Metastatic Breast Carcinoma in the Brain (tissue), 10 donors: ENCODE data around the genes AMZ1 and MMD2.

DNA sequence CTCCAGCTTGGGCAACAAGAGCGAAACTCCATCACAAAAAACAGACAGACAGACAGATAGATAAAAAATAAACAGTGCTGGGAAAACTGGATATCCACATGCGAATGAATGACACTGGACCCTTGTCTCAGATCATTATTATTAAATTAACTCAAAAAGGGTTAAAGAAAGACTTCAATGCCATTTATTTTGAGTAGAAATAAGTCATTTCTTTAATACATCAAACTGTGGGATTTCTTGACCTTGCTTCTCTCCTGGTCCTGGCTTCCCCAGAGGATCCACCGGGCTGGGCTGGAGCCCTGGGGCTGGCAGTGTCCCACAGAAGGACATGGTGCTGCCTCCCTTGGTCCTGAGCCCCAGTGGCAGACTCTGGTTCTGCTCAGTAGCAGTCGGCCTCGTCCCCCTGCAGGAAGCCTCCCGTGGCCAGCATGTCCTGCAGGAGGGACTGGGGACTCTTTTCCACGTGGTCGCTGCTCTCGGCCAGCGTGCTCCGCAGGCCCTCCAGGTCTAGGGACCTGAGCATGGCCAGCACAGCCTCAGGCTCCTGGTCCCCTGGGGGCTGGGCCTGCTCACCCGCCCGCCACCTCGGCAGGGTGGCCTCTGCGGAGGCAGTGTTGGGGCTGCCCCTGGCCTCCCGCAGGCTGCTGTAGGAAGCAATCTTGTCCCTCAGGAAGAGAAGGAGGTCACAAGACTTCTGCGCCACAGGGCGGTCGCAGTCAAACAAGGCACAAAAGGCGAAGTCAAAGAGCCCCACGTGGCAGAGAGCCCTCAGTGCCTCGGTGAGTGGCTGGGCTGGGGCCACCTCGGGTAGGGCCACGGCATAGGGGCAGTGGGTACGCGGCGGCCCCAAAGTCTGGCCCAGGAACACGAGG lies 17.4 kb downstream of the BRAT1 start:
- PRO-cap, 10 experiments: no peak in any of the 10 experiments

DNA sequence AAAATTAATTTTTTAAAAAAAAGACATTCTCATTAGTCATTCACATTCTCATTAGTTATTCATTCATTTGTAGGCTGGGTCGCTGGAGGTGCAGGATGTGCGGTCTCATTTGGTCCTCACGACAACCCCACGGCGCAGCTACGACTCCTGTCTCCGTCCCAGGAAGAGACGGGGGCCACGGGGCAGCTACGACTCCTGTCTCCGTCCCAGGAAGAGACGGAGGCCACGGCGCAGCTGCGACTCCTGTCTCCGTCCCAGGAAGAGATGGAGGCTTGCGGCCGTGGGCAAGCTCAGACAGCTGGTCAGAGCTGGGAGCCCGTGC lies 8.6 kb downstream of the BRAT1 start:
- PRO-cap, 10 experiments: no peak in any of the 10 experiments

DNA sequence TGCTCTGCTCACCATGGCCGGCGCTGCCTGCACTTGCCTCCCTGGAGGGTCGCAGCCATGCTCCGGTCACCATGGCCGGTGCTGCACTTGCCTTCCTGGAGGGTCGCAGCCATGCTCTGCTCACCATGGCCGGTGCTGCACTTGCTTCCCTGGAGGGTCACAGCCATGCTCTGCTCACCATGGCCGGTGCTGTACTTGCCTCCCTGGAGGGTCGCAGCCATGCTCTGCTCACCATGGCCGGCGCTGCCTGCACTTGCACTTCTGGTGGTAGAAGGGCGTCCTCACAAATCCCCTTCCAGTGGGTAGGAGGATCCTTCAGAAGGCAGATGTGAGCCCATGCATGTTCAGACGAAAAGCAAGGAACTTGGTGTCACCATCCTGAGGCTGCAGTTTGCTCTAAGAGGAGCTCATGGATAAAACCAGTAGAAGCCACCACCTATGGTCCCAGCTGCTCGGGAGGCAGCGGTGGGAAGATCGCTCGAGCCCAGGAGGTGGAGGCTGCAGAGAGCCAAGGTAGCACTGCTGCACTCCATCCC lies 36.0 kb upstream of the TTYH3 start:
- PRO-cap, 10 experiments: no peak in any of the 10 experiments

DNA sequence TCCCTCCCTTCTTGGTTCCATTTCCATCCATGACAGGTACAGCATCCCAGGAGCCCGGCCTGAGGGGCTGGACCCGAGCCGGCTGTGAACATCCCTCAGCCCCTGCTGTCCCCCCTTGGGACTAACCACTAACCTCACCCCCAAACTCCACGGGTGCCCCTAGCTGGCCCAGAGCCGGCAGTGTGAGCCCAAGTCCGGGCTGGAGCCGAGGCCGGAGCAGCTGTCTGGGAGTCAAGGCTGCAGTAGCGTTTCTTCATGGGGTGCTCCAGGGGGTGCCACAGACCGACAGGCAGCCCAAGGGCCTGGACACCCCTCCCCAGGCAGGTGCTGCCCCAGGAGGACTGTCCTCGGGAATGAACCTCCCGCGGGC lies 25.4 kb upstream of the AMZ1 start:
- PRO-cap, 10 experiments: no peak in any of the 10 experiments

DNA sequence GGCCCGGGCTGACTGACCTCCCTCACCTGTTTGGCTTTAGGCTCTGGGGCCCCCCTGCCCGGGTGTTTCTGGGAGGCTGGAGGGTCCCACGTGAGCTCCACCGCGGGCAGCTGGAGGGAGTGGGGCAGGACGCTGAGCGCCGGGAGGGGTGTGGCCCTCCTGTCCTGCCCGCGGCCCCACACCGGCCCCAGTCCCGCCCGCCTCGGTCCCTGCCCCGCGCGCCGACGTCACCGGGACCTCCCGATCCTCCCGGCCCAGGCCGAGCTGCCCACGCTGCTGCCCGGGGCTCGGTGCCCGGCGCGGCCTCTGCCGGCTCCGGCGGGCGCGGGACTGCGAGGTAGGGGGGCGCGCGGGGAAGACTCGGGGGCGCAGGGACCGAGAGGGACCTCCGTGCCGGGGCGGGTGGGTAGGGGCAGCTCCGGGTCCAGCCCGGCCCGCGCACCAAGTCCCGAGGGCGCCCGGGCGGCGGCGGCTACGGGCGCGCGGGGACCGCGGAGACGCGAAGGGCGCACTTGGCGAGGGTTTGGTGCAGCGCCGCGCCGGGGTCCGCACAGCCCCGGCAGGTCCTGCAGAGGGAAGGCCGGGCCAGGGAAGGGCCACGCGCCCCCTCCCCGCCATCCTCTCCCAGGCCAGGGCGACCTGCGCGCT lies at the start of gene AMZ1:
Gene AMZ1 (plus strand): TSS at position 243 of the 648 bp plus-strand sequence.
- PRO-cap, 10 experiments: no peak in any of the 10 experiments

- PRO-cap, 10 experiments: peak in 4 of 10 experiments; most common plus-strand start chr7:2762831 (in 3); most common minus-strand start chr7:2762749 (in 2)
These were observed 74.4 kb downstream of the AMZ1 start for GRCh38 chr7:2762205-2762946.

GRCh38 chr7:2774620-2775295 lies 69.3 kb downstream of the GNA12 start:
- PRO-cap, 10 experiments: no peak in any of the 10 experiments

DNA sequence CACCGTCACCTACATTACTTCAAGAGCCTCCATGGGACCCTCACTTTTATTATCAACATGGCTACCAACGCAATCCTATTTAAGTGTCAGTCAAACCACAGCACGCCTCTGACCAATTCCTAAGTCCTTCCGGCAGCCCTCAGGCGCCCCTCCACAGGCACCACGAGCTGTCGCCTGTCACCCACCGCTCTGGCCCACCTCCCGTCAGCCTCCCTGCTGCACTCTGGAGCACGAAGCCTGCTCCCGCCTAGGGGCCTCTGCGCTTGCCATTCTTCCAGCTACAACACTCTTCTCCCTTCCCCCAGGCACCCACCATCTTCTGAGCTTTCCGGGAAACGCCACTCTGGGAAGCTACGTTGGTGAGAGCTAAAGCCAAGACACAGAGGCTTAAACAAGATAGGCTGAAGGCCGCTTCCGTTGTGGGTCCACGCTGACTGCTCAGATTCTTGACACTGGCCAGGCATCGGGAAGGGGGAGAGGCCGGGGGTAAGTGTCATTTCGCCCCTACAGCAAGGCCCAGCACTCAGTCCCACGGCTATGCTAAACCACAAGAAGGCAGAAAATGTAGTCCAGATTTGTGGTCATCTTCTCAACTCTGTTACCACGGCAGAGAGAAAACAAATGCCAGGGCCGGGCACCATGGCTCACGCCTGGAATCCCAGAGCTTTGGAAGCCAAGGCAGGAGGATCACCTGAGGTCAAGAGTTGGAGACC lies 56.7 kb downstream of the GNA12 start:
- PRO-cap, 10 experiments: no peak in any of the 10 experiments

- PRO-cap, 10 experiments: peak in 1 of 10 experiments; most common minus-strand start chr7:2993963 (in 1)
These were observed 49.9 kb downstream of the CARD11 start for GRCh38 chr7:2993684-2994165.

- PRO-cap, 10 experiments: peak in 1 of 10 experiments; most common plus-strand start chr7:3243324 (in 1)
These were observed 57.9 kb upstream of the SDK1 start for GRCh38 chr7:3243015-3243625.

DNA sequence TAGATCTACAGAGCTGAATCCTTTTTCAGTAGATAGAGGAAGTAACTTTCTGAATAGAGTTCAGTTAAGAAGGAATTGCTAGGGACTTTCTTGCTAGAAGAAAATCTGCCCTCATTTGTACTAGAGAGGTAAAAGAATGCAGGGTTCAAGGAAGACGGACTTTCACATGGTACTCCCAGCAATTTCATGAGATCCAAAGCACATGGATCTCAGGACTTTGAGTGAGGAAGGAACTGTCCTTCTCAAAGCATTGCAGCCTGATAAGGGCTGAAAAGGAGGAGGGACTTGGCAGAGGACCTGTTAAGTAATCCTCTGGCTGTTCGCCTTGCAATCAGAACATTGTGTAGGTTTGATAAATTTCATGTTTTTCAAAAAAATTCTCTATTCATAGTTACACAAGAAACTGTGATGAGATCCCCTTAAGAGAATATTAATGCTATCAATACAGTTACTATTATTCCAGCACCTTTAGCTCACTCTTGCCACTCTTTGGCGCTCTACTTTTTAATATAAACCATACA lies 424.1 kb downstream of the SDK1 start:
- PRO-cap, 10 experiments: no peak in any of the 10 experiments

DNA sequence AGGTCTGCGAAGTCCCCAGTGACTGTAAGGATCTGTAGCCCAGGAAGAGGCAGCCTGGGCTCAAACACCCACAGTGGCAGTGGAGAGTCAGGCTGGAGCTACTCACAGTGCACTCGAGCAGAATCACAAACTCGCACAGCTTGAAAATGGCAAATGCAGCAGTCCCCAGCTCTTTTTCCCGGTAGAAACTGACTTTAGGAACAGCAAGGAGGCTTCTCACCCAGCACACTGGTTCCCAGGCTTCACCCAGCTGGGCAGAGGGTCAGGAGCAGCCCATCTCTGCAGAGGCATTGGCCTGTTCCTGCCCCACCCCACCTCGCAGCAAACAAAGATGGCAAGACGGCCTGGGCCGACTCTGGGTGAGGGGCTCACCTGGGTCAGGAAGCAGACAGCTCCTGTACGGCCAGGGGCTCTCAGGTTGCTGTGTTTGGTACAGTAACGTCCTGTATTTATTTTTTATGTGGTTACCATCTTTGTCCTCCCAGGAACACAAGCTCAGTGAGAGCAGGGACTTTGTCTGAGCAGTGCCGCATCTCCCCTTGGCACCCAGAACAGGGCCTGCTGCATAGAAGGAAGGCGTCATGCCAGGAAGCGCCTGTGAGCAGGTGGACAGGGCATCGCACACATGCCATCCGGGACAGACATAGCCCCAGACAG lies 585.1 kb upstream of the FOXK1 start:
- PRO-cap, 10 experiments: no peak in any of the 10 experiments

DNA sequence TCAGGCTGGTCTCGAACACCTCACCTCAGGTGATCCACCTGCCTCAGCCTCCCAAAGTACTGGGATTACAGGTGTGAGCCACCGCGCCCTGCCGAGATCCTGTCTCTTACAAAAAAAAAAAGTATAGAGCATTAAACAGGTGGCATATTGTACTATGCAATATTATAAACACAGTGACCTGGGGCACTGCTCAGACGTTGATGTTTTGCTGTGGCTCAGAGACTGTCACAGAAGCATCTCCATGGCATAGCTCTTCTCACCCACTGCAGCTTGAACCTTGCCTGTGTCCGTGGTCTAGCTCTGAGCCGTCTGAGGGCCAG lies 443.4 kb upstream of the FOXK1 start:
- PRO-cap, 10 experiments: peak in 1 of 10 experiments; most common minus-strand start position 97 of the sequence (in 1)

- PRO-cap, 10 experiments: no peak in any of the 10 experiments
These were observed 262.3 kb upstream of the FOXK1 start for GRCh38 chr7:4419929-4420155.

GRCh38 chr7:4641546-4642465 lies 40.3 kb upstream of the FOXK1 start:
- PRO-cap, 10 experiments: peak in 10 of 10 experiments; most common plus-strand start chr7:4642235 (in 7); most common minus-strand start chr7:4642115 (in 8)

- PRO-cap, 10 experiments: peak in 1 of 10 experiments; most common plus-strand start chr7:4742341 (in 1); most common minus-strand start chr7:4742338 (in 1)
These were observed 33.3 kb upstream of the AP5Z1 start for GRCh38 chr7:4742119-4742523.

DNA sequence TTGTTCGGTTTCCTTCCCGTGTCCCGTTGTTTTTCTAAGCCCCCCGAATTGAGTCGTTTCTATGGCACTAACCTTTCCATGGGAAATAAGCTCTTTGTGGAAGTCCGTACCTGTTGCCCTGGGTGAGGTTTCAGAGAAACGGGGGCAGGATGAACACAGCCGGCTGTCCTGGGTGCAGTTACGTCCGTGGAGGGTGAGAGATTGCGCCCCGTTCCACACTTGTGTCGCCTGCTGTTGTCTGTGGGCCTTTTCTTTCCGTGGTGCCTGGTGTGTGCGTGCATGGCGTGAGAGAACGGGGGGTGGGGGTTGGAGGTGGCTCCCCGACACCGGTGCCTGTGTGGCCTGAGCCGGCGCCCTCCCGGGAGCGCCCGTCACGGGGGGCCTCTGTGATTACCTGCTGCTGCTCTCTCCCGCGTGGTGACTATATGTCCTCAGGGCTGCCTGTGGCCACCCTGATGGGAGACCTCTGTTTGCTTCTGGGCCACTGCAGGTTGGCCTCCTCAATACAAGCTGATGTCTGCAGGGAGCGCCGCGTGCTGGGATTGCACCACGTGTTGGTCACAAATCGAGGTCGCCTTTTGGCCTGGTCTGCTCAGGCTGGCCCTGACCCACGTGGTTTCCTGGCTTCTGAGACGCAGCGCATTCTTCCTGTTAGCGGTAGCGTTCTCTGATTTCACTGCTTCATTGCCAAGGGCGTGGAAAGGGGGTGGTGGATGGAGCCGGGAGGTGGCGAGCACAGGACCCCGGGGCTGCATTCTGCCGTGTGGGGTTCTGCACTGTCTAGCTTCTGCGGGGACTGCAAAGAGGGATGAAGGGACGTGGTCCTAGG lies 10.9 kb upstream of the AP5Z1 start:
- PRO-cap, 10 experiments: no peak in any of the 10 experiments

- PRO-cap, 10 experiments: no peak in any of the 10 experiments
These were observed 5.8 kb downstream of the AP5Z1 start for GRCh38 chr7:4781128-4781641.

GRCh38 chr7:4931898-4932387 lies 27.0 kb downstream of the MMD2 start:
- PRO-cap, 10 experiments: no peak in any of the 10 experiments

- PRO-cap, 10 experiments: no peak in any of the 10 experiments
These were observed at the start of gene MMD2 for GRCh38 chr7:4958843-4959690. TSS of gene MMD2 (minus strand) at chr7:4959187.